Gastroesophageal sphincter (tissue), 4 donors: Measurements from ENCODE around the gene ADGRA3.

DNA sequence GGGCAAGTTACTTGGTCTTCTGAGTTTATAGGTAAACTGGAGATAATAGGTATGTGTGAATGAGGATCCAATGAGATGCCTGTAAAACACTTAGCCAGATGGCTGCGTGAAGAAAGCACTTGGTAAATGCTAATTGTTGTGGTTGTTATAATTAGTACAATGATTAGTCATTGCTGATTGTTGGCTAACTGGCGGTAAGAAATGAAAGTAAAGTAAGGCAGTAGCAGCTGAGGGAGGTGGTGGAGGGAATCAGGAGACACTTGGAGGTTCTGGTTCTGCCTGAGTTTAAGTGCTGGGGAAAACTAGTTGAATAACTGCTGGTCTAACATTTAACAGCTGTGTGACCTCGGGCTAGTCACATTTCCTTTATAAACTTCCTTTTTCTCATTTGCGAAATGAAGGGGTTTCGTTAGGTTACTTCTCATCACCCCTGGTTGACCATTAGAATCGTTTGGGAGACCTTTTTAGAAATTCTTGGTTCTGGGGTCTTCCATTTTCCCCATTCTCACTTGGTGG, 31.0 kb downstream of the CD38 start:
- PRO-cap: no peak
- RAMPAGE, long total RNA, 4 experiments: no peak in any of the 4 experiments

GRCh38 chr4:16032898-16033259, 50.9 kb downstream of the PROM1 start:
- PRO-cap: no peak
- RAMPAGE, long total RNA, 4 experiments: no peak in any of the 4 experiments

GRCh38 chr4:16057119-16057439, 26.7 kb downstream of the PROM1 start:
- PRO-cap: no peak
- RAMPAGE, long total RNA, 4 experiments: no peak in any of the 4 experiments

DNA sequence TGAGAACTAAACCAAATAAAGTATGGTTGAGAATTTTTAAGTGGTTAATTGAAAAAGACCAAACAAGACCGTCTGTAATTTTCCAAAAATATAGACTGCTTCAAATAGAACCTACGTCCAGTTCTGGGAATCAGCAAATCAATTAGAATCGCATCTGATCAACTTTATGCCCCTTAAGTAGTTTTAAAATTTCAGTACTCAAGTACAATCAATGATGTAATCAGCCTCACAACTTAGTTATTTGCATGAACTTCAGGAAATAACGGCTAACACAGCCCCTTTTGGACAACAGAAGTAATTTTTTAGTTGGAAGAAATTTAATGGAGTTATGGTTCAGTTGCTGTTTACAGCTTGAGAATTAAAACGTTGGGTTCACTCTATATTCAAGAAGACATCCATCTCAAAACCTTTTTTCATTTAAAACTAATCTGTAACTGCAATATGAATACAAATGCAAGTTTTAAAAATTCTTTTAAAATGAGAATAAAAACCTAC, 1.1 kb downstream of the TAPT1 start:
- PRO-cap: no peak
- RAMPAGE, long total RNA, 4 experiments: no peak in any of the 4 experiments

GRCh38 chr4:16235839-16236854, 9.9 kb upstream of the TAPT1 start:
- PRO-cap: no peak
- RAMPAGE, long total RNA, 4 experiments: start-site peak on the plus strand in 1 of 4 experiments, at chr4:16236157-16236780 at its widest, 5 to 7 reads per replicate

DNA sequence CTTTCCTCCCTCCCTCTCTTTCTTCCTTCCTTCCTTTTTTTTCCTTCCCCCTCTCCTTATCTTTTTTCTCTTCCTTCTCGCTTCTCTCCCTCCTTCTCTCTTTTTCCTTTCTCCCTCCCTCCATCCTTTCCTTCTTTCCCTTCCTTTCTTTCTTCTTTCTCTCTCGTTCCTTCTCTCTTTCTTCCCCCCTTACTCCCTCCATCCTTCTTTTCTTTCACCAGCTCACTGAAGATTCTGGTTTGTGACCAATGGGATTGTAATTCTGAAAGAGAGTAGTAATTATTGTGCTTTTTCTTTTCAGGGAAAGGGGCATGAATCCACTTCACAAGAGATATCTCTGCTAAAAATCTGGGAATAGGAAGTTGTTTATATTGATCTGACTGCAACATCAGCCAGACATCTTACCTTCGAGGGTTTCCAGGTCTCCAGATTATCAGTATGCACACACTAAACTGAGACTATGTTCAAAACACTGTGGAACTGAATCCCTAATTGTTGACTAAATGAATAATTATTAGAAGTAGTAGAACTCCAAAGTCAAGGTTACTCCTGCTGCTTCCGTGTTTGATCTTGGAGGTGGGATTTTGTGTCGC, 225.5 kb downstream of the LDB2 start:
- PRO-cap: no peak
- RAMPAGE, long total RNA, 4 experiments: start-site peak on the minus strand in 1 of 4 experiments, centred at position 349 of the sequence, 8 reads per replicate

DNA sequence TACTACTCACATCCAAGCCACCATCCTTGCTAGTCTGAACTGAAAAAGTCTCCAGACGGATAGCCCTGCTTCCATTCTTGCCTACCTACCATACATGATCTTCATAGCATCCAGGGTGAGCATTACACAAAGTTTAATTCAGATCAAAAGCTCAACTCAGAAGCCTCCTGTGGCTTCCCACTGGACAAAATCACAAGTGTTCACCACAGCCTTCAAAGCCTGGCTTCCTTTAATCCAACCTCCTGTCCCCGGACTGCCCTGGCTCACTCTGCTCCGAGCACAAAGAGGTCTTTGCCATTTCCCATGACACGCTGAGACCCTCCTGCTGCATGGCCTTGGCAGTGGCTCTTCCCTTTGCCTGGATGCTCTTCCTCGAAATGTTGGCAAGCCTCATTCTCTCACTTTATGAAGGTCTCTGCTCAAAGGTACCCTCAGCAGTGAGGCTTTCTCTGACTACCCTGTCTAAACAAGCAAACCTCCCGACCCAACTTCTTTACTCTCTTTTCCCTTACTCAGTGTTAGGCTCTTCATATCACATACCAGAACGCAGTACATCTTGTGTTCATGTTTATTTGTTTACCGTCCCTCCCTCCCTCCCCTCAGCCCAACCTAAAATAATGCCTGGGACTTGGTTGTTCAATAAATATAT, 41.0 kb downstream of the LDB2 start:
- PRO-cap: no peak
- RAMPAGE, long total RNA, 4 experiments: no peak in any of the 4 experiments

GRCh38 chr4:16899031-16899402, 572 bp upstream of the LDB2 start:
- PRO-cap: no peak
- RAMPAGE, long total RNA, 4 experiments: no peak in any of the 4 experiments

- PRO-cap: no peak
- RAMPAGE, long total RNA, 4 experiments: no peak in any of the 4 experiments
Observed at GRCh38 chr4:17276775-17277211, 235.1 kb downstream of the QDPR start.

DNA sequence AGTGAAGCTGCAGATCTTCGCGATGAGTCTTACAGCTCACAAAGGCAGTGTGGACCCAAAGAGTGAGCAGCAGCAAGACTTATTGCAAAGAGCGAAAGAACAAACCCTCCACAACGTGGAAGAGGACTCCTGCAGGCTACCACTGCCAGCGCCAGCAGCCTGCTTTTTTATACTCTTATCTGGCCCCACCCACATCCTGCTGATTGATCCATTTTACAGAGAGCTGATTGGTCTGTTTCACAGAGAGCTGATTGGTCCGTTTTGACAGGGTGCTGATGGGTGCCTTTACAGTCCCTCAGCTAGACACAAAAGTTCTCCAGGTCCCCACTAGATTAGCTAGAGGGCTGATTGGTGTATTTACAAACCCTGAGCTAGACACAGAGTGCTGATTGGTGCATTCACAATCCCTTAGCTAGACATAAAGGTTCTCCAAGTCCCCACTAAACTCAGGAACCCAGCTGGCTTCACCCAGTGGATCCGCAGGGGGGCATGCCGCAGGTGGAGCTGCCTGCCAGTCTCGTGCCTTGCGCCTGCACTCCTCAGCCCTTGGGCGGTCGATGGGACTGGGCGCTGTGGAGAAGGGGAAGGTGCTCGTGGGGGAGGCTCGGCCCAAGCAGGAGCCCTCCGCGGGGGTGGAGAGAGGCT, 75.7 kb downstream of the QDPR start:
- PRO-cap: no peak
- RAMPAGE, long total RNA, 4 experiments: no peak in any of the 4 experiments

DNA sequence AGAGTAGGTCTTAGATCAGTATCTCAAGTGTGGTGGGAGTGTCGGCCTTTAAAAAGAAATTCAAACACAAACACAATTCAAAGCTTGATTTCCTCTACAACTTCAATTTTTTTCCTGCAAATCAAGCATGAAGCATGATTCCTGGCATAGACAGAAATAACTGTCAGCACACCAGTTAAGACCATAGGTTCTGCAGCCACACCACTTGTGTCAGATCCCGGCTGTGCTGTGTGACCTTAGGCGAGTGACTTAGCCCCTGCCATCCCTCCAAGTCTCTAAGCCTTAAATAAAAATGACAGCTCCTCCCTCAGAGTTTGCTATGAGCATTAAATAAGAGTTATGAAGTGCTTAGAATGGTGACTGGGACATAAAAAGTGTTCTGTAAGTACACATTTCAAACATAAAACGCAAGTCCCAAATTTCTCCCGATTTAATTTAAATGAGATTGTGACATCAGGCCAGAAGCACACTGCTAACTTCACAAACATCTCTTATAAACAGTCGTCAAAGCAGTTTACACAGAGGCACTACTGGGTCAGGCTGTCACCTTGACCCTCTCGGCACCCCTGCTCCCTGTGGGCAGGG, 22.4 kb downstream of the QDPR start:
- PRO-cap: no peak
- RAMPAGE, long total RNA, 4 experiments: no peak in any of the 4 experiments

- PRO-cap: no peak
- RAMPAGE, long total RNA, 4 experiments: no peak in any of the 4 experiments
Observed at GRCh38 chr4:17511023-17511455, 851 bp downstream of the QDPR start.

DNA sequence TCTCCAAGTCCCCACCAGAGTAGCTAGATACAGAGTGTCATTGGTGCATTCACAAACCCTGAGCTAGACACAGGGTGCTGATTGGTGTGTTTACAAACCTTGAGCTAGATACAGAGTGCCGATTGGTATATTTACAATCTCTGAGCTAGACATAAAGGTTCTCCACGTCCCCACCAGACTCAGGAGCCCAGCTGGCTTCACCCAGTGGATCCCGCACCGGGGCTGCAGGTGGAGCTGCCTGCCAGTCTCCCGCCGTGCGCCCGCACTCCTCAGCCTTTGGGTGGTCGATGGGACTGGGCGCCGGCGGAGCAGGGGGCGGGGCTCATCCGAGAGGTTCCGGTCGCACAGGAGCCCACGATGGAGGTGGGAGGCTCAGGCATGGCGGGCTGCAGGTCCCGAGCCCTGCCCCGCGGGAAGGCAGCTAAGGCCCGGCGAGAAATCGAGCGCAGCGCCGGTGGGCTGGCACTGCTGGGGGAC, 396.6 kb upstream of the LCORL start:
- PRO-cap: no peak
- RAMPAGE, long total RNA, 4 experiments: no peak in any of the 4 experiments

DNA sequence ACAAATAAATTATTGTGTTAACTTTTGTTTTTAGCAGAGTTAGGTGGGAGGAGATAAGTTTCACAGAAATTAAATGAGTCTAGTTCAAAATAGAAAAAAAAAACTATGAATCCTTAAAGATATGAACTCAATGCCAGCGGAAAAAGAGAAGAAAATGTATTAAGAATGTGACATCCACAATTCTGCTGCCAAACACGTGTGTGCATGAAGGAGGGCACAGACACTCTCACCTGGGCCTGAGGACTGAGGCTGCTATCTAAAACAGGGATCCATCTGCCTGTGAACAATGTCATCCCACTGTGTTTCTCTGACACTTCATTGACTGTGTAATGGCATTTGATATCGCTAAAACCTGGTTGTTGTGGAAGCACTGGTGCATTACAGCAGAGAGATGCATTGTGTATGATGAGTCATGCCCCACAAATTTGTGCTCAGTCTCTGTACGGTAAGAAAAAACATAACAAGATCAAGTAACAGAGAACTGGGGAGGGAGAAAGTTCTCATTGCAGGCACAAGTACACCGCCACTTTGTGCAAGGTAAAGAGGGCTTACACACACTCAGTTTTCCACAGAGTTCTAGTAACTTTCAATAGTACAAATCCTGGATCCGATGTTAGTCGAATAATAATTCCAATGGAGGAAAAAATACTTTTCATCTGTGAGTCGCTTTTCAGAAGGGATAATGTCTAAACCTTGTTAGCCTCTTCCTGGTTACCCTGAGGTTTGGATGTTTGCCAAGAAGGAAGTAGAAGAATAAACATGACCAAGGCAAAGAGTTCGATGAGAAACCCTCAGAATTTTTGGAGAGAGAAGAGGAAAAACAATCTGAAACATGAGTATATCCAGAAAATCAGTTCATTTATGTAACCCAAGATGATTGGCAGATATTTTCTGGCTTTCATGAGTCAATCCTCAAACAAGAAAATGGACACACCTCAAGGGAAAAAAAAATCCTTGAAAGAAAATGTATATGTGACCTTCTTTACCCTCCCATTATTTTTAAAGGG, 512.6 kb upstream of the SLIT2 start:
- PRO-cap: no peak
- RAMPAGE, long total RNA, 4 experiments: no peak in any of the 4 experiments

DNA sequence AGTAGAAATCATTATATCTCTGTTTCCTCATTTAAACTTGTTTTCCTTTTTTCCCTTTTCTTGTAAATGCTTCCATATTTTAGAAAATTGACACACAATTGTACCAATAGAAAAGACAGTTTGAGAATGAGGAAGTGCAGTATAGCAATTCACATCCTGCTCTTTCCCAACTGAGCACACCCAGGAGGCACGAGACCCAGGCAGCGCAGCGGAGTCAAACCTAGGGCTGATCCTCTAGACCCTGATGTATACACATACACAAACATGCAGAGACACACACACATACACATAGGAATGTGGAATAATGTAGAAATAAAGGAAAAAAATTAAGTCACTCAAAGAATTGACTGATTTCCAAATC, 74.8 kb upstream of the PACRGL start:
- PRO-cap: no peak
- RAMPAGE, long total RNA, 4 experiments: no peak in any of the 4 experiments

DNA sequence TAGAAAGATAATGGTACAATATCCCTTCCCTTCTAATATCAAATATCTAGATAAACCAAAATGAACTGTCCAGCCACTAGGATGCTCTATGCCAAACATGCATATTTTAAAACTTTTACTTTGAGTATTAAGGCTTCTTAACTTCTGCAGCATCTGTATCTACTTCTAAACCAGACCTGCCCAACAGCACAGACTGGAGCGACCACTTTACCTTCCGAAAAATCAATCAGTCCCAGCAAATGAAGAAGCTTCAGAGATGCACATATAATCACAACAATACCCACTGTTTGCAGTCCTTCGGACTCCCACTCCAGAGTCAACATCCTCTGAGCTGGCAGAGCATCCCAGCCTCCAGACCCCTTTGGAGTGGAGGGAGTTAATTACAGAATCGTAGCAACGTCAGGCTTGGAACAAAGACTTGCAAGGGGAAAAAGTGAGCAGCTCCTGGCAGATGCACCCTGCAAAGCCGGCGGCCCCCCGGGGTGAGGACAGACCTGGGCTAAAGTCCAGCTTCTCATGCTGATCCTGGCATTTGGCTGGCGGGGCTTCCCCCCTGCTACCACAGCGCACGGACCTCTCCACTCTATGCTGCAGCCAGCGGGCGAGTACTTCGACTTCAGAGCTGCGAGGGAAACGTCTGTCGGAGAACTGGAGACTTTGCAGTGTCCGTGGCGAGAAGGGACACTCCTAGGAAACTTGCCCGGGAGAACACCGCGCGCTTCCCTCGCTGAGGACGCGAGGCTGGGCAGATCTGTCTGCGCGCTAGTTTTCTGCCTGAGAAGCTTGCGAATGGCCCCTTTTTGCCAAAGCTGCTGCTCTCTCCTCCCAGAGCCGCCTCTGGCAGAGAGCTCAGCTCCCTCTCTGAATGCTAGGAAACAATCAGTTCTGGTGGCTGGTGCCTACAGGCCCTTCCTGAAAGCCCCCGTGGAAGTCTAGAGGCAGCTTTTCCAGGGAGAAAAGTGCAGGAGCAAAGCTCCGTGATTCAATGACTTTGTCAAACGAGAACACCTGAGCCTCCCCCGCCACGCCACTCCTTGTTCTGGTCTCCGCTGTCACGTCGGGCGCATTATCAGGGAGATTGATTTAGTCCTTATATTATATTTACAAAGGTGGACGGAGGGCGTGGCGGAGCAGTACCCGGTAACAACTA, 283.7 kb downstream of the PACRGL start:
- PRO-cap: no peak
- RAMPAGE, long total RNA, 4 experiments: no peak in any of the 4 experiments

GRCh38 chr4:22504153-22504965, 11.5 kb downstream of the ADGRA3 start:
- PRO-cap: no peak
- RAMPAGE, long total RNA, 4 experiments: start-site peak on the minus strand in 1 of 4 experiments, at chr4:22504195-22504572 at its widest, 6 reads per replicate

DNA sequence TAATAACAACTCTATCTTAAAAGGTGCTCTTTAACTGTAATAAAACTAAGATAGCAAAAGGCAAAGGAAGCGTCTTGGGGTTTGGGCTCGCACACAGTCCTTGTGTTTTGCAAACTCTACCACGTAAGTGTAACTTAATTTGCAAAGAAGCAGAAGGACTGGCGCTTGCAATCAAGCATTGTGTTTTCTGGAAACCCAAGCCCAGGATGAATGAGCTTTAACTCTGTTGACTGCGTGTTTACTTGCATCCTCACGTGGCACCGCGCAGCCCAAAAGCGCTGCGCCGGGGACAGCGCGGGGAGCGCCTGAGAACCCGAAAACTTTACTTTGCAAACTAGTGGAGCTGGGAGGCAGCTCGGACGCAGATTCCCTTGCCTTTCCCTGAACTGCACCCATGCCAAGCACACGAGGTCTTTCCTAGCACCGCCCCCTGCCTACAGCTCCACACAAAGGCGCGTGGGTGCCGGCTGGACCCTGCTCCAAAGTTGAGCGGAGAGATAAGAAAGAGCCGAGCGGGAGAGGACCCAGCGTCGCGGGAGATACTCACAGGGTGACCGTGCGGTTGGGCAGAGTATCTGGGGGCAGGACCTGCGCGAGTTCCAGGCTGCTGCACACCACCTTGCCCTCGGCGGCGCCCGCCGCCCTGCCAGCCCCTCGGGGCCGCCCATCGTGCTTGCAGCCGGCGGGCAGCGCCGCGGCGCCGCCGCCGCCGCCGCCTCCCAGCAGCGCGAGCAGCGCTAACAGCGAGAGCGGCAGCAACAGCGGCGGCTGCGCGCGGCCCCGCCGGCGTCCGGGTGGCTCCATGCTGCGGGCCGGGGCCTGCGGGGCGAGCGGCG, 667 bp downstream of the ADGRA3 start:
- PRO-cap: bidirectional peak, plus-strand start at position 445 of the sequence, minus-strand start at position 329 of the sequence
- RAMPAGE, long total RNA, 4 experiments: start-site peak on the minus strand in 1 of 4 experiments, centred at position 498 of the sequence, 10 reads per replicate

- PRO-cap: bidirectional peak, plus-strand start at chr4:22516175, minus-strand start at chr4:22516045
- RAMPAGE, long total RNA, 4 experiments: start-site peak on the minus strand in 1 of 4 experiments, at chr4:22516057-22516273 at its widest, 5 reads per replicate
Observed at GRCh38 chr4:22515817-22516609, at the start of gene ADGRA3. ADGRA3 (minus strand) TSS chr4:22516066.

DNA sequence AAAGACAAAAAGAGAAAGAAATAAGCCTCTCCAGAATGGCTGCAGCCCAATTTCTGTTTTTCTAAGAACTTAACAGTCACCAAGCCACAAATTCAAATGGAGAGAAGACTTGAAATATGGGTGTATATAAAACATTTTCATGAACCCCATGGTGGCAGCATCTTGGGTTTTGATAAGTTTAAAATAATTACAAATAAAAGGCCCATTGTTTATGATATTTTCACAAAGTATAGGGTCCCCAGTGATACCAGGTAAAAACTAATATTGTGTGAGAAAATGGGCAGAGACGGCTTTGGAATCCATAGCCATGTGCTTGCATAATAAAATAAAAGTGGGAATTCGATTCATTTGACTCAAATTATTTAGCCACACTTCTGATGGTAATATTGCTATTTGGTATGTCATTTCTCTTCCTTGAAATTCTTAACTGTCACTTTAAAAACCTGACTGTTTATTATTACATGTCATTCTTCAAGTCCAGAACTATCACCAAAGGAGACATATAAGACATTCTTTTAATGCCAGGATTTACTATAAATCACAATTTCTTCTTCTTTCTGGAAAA, 602.4 kb upstream of the ADGRA3 start:
- PRO-cap: no peak
- RAMPAGE, long total RNA, 4 experiments: no peak in any of the 4 experiments